ENCODE measurements around a stretch of chr1.

DNA sequence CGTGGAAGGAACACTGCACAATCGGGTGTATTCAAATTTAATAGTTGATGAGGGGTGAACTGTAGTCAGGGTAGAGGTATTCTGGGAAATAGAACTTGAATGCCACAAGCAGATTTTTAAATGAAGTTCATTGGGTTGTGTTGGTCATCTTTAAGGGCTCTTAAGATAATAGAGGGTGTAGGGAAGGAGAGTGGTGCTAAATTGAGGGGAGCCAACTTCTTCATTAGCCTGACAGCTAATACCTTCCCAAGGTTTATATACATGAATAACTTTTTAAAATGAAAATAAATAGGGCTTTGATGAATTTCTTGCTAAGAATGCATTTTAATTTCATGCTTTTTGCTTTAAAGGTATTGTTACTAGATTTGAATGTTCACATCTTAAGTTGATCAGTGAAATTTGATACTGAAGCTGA is 2.6 kb downstream of the H3-3A start:
- PRO-cap = no peak

DNA sequence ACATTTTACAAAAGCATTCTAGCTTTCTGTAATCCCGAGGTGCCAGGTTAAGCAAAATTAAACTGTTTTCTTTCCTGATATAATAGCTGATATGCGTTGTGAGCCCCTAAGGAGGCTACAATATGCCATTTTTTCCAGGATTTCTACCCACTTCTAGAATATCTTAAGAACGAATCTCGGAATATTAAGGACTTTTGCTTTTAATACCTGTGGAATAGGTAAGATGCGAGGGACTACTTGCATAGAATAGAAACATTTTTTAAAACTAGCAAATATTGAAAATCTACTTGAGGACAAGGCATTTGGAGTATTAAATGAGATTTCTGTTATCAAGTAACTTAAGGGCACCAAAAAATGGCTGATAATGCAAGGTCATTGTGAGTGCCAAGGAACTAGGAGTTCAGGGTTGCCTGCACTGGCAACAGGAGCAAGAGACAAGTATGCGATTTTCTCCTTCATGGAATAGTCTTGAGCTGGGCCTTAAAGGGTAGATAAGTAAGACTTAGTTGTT is 6.0 kb downstream of the H3-3A start:
- PRO-cap = no peak

- PRO-cap = no peak
Observed at GRCh38 chr1:226070732-226071140, 8.2 kb downstream of the H3-3A start.

DNA sequence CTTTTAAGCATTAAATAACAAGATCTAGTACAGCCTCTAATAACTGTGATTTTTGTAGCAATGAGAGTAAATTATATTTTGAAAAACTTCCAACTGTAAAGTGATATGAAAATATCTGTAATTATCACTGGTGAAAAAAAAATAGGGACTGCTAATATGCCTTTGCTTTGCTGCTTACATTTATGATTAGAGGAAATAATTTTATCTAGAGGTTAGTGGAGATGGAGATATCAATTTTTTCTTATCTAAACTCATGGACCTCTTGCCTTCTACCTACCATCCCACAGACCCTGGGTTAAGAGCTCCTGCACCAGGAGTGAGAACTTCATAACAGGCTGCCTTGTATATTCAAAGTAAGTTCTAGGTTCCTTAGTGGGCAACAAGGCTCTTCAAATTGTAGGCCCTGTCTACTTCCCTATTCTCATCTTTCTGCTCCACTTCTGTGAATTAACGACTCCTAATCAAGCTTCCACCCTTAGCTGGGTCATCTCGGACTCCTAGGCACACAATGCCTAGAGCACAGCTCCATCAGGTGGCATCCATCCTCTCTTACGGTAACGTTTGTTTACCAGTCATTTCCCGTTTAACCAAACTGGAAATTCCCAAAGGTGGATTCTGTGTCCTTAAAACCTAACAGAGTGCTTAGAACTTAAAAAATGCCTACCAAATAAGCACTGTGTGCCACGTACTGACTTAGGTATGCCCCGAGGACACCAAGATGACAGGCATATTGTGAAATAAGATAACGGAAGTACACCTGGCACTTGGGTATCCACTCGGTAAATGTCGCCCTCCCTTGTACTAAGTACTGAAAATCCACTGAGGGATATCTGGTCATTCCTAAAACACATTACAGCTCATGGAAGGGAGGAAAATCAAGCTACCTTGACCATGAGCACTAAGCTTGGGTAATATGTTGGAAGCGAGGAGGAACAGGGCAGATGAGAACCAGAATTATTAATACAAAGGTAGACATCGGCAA is 1.6 kb downstream of the PARP1 start:
- PRO-cap = no peak

- PRO-cap = no peak
Observed at GRCh38 chr1:226444743-226445385, 37.0 kb upstream of the PARP1 start.

GRCh38 chr1:226568013-226568800 is 19.6 kb downstream of the STUM start:
- PRO-cap = no peak

DNA sequence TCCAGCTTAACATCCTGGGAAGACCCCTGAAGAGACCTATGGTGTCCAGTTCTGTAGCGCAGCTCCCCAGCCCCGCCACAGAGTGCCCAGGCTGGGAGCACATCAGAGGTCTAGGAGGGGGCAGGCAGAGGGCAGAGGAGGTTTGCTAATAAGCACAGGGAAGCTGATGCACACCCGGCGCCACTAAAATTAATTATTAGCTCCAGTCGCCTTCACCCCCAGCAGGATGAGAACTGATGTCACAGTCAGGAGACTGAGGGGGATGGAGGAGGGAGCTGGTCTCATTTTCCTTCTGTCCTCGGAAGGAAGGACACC is 38.4 kb downstream of the STUM start:
- PRO-cap = no peak

- PRO-cap = no peak
Observed at GRCh38 chr1:226604722-226605339, 56.3 kb downstream of the STUM start.

GRCh38 chr1:226643046-226643619 is 94.6 kb downstream of the STUM start:
- PRO-cap = no peak

DNA sequence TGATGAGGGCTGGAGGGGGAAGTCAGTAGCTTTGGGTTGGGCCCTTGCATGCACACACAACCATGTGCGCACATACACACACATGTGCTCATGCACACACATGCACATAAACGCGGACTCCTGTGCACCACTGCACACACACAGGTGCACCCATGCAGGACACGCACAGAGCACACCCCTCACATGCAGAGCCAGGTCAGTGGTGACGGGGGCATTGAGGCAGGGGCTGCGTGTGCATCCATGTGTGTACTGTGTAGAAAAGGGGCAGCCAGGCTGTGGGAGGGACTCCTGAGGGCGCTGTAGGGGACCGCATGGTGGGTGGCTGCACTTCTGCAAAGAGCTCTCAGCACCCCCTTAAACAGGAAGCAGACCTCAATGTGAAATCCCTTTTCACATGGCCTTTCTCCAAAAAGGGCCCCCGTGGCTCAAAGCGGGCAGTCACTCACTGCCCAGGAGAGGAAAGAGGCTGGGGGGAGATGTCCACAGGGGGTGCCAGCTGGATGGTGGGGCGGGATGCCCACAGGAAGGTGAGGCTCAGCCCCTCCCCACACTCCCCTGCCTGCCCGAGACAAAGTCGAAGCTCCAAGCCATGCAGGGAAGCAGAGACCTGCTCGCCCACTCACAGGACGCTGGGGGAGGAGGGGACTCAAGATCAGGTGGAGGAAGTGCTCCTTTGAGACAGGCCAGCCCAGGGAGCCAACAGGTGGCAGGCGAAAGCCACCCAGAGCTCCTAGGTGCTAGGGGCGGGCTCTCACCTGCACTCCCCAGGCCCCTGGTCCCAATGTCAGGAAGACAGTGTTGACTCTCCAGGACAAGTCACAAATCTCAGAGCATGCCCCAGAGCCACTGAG is 95.1 kb downstream of the ITPKB start:
- PRO-cap = no peak

DNA sequence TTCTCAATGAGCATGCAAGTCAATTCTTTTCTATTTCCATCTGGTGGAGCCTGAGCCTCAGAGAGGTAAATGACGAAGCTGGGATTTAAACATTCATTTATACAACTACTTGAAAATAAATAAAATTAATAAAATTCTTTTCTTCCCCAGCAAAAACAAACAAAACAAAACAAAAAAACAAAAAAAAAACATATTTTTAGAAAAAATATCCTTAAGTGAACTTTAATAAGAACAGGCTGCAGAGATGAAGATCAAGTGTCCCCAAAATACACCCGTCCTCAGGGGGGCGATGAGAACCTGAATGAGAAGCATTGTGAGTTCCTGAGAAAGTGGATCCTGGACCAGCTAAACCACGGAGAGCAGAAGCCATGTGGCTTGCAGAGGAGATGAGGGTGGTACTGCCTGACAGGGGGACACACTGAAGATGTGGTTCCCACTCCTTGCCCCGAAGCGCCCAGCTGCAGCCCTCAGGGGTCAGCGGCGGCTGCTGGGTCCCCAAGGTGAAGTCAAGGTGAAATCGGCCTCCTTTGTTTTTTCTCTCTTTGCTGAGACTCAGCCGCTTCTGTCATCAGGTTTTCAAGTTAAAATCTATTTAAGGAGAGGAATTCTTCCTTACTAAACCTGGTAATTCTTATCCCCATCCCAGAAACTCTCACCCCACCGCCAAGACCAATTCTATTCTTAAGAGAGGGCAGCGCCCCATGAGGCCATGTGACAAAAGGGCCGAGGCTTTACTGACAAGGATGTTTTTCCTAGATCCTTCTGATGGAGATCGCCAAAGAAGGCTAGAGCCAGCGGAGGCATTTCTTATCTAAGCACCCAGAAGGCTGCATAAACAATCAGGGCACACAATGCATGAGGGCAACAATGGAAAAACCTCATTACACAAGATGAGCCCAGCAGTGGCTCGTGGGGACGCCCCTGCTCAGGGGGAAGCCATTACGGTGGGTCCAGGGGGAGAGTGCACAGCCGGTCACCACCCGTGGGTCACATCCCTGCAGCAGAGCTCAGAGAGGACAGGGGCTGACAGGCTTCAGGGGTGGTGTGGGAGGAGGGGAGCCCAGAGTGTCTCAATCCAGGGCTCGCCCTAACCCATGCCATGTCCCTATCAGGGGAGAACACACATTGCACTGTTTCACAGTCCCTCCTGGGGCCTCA is 89.0 kb downstream of the ITPKB start:
- PRO-cap = no peak

- PRO-cap = bidirectional peak, plus-strand start at chr1:226658006, minus-strand start at chr1:226657831
Observed at GRCh38 chr1:226657608-226658067, 81.4 kb downstream of the ITPKB start.

- PRO-cap = no peak
Observed at GRCh38 chr1:226675877-226676747, 63.0 kb downstream of the ITPKB start.

- PRO-cap = bidirectional peak, plus-strand start at chr1:226680367, minus-strand start at chr1:226680200
Observed at GRCh38 chr1:226679678-226680721, 59.1 kb downstream of the ITPKB start.

- PRO-cap = no peak
Observed at GRCh38 chr1:226704480-226705002, 34.5 kb downstream of the ITPKB start.

DNA sequence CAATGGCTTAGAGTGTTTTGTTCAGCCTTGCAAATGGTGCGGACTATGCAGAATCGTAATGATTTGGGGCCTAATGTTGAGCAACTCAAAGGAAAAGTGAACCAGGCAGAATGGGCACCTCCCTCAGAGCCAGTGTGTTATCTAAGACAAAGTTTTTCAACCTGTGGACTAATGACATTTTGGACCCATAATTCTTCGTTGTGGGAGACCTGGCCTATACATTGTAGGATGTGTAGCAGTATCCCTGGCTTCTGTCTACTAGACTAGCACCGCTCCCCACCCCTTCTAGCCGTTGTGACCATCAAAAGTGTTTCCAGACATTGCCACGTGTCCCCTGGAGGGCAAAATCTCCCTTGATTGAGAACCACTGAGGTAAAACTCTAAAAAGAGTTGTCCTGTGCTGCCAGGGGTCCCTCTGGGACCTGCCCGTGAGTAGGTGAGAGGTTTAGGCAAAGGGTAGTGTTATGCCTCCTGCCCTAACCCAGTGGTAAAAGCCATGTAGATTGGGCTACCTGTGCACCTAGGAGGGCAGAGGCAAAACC is 1.8 kb downstream of the COQ8A start:
- PRO-cap = no peak

DNA sequence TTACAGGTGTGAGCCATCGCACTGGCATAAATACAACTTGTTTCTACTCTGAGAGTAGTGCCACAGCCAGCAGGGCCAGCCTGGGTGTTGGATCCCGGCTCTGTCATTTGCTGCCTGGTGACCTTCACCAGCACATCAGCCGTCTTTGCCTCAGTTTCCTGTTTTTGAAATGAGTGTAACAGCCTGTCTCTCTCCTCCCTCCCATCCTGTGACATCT is 23.7 kb downstream of the COQ8A start:
- PRO-cap = no peak

GRCh38 chr1:226964094-226964448 is 24.0 kb downstream of the COQ8A start:
- PRO-cap = no peak

DNA sequence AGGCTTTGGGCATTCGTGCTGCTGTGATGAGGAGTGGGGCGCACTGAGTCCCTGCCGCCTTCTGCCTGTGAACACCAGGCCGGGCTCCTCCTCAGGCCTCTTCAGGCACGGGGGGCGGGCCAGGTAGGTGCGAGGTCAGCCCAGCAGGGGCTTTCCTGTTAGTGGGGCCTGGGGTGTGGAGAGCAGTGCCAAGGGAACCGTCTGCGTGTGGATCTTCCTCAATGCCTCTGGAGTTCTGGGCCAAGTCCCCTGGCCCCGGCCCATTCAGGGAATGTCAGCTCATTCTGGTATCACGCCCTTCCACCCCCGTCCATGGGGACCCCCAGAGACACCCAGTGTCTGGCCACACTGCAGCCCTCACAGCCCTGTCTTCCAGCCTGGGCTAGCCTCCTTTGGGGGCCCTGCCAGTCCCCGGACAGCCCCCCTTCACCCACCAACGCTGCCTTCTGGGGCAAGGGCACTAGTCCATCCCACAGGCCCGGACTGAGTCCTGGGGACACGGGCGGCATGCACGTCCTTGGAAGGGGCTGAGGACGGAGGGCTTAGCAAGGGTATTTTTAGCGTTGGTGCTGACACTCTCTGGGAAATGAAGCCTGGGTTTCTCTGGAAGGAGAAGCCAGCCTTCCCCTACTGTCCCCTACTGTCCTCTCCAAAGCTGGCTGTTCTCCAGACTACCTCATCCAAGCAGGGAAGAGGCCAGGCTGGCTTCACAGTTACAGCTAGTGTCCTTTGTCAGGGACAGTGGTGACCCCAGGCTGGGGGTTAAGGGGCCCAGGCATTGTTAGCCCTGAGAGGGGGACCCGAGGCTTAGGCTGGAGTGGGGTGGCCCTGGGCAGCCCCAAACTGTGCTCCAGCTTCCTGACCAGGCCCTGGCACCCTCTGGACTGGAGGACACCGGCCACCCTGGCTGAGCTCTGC is 39.4 kb downstream of the COQ8A start:
- PRO-cap = no peak

DNA sequence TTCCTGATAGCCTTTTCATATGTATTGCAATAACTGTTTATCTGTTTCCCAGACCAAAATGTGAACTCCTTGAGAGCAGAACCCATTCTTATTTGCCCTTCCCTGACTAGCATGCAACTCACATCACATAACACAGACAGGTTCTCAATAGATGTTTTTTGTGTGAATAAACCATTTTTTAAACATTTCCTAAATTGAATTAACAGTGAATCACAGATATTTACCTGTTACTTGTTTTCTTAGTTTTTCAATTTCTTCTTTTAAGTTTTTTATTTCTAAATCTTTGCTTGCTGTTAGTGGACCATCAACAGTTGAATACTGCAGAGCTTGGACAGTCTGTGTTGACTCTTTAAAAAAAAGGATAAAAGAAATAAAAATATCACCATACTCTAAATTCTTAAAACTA is 188.8 kb downstream of the COQ8A start:
- PRO-cap = no peak

All from neural crest cell (in vitro differentiated cells).